HT-29 (cell line): Measurements from ENCODE around the genes KCNMB2, GNB4, MRPL47 and PEX5L.

GRCh38 chr3:177046709-177047662 lies 150.3 kb downstream of the TBL1XR1 start:
- RAMPAGE, long total RNA: no peak

GRCh38 chr3:177056667-177057225 lies 140.5 kb downstream of the TBL1XR1 start:
- RAMPAGE, long total RNA: no peak

DNA sequence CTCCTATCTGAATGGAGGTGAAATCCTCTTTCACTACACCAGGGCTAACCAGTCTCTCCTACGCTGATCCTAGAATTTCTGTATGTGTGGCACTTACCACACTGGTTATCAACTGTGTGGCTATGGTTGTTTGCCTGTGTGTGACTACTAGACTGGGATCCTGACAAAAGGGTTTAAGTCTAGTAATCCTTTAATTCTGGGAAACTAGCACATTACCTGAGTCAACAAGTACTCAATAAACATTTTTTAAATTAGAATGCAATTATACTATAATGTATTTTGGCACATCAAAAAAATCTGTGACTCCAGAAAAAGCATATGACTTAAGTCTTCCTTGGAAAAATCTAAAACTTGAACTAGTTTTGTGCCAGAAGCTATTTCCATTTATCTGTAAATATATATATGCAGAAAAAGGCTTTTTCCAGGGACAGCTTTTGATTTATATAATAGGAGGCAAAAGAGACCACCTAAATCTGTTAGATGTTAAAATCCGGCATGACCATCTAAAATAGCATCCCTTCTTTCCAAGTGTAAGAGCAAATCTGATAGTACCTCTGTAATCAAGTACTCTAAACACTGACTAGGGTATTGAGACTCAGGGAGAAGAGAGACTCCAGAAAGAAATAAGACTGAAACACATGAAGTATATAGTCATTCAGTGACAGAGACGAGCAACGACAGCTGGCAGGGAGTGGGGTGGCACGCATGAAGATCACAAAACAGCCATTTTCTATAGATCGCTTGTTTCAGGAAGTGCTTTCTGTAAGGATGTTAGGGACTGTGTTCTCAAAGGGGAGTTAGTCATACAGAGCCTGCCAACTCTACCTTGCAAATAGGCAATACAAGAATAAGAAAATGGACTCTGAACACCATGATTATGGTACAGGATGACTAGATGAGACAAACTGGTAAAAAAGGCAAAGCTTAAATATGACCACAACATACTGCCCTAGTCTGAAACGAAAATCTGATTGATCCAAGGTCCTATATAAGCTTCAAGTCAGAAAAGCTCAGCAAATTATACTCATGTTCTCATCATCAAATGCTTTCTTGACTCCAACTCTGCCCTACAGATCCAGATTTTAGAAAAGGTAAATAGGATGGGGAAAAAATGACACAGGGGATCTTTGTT lies 139.7 kb downstream of the TBL1XR1 start:
- RAMPAGE, long total RNA: no peak

- RAMPAGE, long total RNA: no peak
Observed at GRCh38 chr3:177074370-177075042, 122.8 kb downstream of the TBL1XR1 start.

DNA sequence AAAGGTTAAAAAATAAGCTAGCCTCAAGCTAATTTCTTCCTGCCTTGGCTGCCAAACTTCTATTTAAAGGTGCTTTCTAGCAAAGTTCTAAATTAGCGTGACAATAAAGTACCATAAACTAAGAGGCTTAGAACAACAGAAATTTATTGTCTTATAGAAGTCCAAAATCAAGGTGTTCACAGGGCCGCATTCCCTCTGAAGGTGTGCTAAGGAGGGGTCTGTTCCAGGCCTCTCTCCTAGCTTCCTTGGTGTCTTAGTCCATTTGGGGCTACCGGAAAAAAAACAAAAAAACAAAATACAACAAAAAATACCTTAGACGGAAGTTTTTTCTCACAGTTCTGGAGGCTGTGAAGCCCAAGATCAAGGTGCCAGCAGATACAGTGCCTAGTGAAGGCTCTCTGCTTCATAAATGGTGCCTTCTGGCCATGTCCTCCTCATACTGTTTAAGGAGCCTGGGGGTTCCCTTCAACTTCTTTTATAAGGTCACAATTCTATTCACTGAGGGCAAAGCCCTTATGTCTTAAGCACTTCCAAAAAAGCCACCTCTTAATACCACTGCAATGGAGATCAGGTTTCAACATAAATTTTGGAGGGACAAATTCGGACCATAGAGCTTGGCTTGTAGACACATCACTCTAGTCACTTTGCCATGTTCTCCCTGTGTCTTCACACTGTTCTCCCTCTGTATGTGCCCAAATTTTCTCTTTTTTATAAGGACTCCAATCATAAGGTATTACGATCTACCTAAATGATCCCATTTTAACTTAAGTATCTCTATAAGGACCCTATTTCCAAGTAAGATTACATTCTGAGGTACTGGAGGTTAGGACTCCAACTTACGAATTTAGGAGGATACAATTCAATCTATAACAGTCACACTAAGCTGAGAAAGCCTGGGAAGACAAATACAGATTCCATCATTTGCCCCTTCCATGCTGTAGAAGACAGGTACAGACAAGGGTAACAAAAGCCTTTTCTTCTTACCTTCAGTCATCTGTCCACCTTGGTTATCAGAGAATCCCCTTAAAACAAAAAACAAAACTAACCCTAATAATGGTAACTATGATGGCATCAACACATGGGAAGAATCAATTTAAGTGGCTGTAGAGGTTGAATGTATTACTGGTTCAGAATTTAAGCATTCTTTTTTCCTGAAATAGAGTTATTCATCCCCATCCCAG lies 121.2 kb downstream of the TBL1XR1 start:
- RAMPAGE, long total RNA: no peak

DNA sequence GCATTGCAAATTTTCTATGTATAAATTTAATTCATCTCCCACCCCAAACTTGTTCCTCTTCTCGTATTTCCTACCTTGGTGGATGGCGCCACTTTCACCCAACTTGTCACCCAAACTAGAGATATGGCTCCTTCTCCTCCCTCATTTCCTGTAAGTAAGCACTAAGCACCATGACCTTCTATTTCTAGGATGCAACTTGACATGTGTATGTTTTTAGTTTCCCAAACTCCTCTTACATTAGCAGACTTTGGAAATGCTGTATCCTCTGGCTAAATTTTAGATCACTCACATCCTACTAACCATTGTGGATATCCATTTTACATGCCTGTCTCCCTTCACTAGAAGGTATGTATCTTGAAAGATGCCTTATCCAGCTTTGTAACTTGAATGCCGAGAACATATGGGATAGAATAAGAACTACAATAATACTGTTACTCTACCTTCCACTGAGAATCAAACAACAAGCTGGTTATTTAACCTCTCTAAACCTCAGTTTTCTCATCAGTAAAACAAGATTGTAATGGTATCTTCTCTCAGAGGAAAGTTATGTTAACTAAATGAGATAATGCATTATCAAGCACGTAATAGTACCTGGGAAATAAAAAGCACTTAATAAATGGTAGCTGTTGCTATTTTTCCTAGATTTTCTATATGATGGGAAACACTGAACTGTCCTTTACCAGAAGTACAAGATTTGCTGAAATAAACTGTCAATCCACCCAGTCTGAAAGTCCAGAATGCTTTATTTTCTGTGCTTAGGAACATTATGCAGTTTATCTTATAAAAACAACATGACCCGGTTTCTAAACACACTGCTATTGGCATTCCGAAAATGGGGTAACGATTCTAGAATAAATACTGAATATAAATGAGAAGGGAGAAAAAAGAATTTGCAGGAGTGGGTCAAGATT lies 80.8 kb downstream of the TBL1XR1 start:
- RAMPAGE, long total RNA: no peak

DNA sequence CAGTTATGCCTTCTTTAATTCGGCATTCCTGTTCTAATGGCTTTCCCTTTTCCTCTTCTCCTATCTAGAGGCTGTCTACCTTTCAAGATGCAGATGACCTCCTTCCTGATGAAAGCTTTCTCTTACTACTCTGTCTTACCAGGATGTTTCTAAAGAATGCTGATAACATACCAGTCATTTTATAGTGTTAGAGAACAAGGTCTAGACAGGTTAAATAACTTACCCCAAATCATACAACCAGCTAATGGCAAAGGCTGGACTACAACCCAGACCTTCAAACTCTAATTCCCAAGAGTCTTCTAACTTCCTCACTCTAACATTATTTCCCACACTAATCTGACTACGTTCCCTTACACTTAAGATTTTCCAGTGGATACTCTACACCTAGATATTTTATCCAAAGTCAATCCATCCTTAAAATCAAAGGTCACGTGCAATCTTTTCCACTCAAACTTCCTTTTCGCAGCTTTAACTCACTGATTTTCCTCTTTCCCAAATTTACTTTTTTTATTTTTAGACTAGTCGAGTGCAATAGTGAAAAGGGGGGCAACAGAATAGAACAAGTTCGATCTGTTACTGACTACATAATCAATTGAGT lies 77.0 kb downstream of the TBL1XR1 start:
- RAMPAGE, long total RNA: no peak

DNA sequence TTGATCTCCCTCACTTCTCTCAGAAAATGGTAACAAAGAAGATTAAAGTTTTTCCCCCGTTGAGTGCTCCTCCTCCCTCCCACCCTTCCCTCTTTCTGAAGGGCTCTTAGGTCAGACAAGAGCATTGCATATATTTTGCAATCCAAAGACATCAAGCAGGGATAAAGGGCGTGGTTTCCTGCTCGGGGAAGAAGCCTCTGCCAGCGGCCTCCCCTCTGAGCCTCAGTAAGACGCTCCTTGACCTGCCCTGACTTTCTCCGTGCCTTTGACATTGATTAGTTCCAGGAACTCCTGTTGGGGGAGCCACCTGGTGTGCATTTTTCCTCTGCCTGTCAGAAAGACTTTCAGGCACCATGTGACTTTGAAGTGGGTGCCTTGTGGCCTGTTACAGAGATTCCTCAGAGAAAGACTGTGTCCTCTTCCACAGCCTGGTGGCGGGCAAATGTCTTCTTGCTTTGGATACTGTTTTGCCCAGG lies 87.1 kb upstream of the TBL1XR1 start:
- RAMPAGE, long total RNA: no peak

DNA sequence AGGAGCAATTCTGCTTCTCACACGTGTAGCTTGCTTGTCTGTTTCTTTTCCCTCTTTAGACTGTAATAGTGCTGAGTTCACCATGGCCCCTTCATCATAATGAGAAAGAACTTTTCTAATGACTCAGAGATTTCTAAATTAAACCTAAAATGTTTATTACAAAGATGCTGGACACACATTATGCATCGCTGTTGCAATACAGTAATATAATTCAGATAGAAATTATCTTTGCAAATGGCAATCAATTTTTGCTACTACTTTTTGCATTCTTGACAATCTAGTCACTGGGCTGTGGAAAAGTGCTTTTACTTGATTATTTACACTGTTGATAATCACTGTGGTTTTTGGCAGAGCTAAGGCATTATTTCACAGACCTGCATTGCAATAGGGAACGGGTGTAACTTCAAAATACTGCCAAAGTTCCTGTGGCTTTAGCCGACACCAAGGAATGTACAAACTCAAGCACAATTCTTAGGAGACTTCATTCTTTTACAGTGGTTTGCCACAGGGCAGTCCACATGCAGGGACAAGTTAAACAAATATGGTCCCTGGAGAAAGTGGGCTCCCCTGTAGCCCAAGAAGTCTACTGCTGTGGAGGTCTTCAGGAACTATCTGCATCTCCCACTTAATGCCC lies 281.1 kb upstream of the TBL1XR1 start:
- RAMPAGE, long total RNA: no peak

GRCh38 chr3:177597401-177598280 lies 400.4 kb upstream of the TBL1XR1 start:
- RAMPAGE, long total RNA: no peak

- RAMPAGE, long total RNA: no peak
Observed at GRCh38 chr3:177676612-177677304, 479.5 kb upstream of the TBL1XR1 start.

DNA sequence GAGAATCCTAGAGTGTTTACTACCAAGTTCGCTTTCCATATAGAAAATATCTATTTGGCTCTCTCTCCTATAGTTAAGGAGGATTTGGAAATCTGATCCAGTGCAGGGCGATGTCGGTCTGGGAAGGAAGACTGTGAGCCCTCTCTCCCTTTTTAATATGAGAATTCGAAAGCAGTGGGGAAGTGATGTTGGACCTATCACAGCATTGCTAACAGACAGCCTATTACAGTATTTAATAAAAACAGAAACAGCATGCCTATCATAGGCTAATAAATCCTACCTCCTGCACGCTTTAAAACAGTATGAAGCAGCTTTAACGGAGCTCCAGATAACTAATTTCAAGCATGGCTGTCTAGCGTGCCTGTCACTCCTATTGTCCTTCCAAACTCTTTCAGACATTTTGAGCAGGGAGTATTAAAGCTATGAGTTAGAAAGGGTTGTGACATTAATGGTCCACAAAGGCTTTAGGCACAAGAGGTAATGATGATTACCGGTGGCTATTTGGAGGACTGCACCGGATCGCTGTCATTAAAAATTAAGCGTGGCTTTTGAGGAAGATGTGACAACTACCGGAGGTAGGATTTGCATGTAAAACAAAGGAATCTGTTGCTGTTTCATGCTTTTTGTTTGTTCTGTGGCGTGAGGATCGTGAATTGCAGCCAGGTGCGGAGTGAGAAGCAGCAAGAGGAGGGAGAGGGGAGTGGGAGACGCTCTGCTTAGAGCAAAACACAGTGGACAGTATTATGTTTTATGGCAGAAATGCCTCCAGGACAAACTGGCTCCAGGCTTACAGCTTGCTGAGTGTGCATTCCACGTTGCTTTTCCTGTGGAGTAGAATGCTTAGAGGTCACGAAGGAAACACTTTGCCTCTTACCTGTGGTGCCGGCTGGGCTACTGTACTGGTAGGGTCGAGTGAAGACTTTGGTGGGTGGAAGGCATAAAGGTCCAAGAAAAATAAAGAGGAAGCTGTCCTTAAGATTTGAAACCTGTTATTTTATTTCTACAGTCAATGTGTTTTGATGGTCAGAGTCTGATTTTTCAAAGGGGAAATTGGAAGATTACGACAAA lies at the start of gene KCNMB2:
TSS of gene KCNMB2 (plus strand) at position 300 of the 1,068 bp plus-strand sequence.
- RAMPAGE, long total RNA: no peak

- RAMPAGE, long total RNA: no peak
Observed at GRCh38 chr3:179450689-179451867, at the start of gene GNB4. GNB4 (minus strand) TSS chr3:179451470.

DNA sequence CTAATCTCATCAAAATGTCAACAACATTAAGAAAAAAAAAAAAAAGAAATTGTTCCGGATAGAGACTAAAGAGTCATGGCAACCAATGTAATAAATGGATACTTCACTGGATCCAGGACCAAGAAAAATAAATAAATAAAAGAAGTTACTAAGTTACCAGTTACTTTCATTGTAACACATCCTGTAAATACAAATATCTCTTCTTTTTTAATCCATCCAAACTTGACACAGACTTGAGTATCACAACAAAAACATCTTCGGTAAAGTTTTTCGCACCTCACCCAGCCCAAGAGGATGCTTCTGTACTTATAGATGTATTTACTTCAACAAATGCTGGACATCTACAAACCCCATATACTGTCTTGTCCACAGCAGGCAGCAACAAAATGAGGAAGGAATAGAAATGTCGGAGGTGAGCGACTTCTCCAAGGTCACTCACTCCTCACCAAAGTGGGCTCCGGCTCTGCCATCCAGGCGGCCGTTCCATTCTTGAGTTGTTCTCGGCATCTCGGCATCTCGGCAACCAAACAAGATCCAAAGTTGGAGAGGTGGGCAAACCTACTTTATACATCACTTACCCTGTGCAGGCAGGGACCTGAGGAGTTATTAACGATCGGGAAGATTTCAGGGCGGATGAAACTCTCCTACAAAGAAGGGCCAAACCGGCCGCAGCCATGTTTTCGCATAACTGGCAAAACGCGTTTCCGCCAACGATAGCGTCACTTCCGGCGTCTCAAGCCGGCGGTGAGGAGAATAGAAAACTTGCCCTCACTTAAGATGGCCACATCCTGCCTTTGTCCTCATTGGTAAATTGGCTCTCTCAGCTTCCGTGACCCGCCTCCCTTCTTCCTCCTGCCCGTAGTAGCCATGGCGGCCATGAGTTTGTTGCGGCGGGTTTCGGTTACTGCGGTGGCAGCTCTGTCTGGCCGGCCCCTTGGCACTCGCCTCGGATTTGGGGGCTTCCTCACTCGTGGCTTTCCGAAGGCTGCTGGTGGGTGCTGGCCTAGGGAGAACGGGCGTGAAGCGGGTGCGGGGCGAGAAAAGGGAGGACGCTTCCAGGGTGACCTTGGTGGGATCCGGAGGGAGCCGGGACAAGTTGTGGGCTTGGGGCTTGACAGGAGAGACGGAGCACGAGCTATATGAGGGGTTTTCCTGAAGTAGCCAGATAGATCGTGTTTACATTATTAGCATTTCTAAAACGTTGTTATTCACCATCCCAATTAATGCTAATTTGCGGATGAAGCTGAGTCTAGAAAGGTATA lies at the start of gene MRPL47:
TSS of gene MRPL47 (minus strand) at position 690 of the 1,262 bp plus-strand sequence.
- RAMPAGE, long total RNA: start-site peak on the minus strand centred at position 683 of the sequence, 18 bp wide, 62 and 60 reads in 2 replicates; start-site peak on the plus strand centred at position 853 of the sequence, 20 bp wide, 45 and 86 reads in 2 replicates

GRCh38 chr3:179721290-179721657 lies 68.4 kb downstream of the USP13 start:
- RAMPAGE, long total RNA: no peak

- RAMPAGE, long total RNA: no peak
Observed at GRCh38 chr3:180036542-180037517, at the start of gene PEX5L. PEX5L (minus strand) TSS chr3:180036937.

DNA sequence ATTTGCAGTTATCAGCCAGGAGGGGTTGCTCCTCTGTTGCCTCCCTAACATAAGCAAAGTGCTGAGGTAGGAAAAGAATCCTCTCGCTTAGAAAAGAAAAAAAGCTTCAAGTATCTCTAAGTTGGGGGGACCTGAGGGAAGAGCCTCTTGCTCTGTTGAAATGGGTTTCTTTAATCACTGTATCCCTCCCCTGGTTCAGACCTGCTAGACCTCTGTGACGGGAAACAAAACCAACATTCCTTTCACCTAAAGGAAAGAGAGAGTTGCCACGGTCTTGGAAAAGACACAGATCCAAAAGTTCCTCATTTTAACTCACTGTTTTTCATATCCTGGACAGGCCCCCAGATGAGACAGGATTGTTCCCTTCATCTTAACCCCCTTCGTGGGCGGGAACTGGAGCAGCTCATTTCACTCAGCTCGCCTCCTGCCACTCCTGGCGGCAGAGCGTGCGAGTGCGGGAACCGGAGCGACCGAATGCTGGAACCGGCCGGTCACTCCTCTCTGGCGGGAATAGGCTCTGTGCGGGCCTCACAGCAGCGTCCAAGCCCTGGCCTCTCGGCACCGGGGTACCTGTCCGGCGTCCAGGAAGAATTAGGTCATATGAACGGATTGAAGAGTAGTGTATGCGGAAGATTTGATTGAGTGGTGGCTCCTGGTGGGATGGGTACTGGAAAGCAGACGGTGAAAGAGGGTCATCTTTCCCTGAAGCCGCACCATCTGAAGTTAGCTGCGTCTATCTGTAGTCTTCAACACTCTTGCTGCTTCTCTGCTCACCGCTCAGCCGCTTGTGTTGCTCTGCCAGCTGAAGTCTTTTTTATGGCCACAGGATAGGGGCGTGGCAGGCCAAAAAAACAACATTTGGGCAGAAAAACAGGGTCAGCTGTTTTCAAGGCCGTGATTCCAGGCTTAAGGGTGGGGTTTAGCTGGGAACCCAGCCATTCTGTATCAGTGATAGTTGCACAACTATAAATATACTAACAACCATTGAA lies 42.4 kb upstream of the FXR1 start:
- RAMPAGE, long total RNA: no peak

DNA sequence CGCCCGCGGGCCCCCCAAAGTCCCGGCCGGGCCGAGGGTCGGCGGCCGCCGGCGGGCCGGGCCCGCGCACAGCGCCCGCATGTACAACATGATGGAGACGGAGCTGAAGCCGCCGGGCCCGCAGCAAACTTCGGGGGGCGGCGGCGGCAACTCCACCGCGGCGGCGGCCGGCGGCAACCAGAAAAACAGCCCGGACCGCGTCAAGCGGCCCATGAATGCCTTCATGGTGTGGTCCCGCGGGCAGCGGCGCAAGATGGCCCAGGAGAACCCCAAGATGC lies 496 bp downstream of the SOX2 start:
- RAMPAGE, long total RNA: no peak

- RAMPAGE, long total RNA: no peak
Observed at GRCh38 chr3:182716295-182716775, 77.0 kb upstream of the ATP11B start.

- RAMPAGE, long total RNA: no peak
Observed at GRCh38 chr3:182792712-182793103, 596 bp upstream of the ATP11B start.